B cell (primary cell): ENCODE data around the genes NAMPT and PRKAR2B.

DNA sequence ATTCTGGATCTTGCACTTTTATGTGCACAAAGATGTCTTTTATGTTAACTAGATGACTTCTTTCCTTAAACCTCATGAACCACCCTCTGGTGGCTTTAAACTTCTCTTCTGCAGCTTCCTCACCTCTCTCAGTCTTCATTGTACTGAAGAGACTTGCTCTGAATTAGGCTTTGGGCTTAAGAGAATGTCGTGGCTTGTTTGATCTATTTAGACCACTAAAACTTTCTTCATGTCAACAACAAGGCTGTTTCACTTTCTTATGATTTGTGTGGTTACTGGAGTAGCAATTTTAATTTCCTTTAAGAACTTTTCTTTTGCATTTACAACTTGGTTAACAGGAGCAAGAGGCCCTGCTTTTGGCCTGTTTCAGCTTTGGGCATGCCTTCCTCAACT is 38.2 kb upstream of the CDHR3 start:
- PRO-cap: no peak
- CAGE, long polyA plus RNA: no peak

DNA sequence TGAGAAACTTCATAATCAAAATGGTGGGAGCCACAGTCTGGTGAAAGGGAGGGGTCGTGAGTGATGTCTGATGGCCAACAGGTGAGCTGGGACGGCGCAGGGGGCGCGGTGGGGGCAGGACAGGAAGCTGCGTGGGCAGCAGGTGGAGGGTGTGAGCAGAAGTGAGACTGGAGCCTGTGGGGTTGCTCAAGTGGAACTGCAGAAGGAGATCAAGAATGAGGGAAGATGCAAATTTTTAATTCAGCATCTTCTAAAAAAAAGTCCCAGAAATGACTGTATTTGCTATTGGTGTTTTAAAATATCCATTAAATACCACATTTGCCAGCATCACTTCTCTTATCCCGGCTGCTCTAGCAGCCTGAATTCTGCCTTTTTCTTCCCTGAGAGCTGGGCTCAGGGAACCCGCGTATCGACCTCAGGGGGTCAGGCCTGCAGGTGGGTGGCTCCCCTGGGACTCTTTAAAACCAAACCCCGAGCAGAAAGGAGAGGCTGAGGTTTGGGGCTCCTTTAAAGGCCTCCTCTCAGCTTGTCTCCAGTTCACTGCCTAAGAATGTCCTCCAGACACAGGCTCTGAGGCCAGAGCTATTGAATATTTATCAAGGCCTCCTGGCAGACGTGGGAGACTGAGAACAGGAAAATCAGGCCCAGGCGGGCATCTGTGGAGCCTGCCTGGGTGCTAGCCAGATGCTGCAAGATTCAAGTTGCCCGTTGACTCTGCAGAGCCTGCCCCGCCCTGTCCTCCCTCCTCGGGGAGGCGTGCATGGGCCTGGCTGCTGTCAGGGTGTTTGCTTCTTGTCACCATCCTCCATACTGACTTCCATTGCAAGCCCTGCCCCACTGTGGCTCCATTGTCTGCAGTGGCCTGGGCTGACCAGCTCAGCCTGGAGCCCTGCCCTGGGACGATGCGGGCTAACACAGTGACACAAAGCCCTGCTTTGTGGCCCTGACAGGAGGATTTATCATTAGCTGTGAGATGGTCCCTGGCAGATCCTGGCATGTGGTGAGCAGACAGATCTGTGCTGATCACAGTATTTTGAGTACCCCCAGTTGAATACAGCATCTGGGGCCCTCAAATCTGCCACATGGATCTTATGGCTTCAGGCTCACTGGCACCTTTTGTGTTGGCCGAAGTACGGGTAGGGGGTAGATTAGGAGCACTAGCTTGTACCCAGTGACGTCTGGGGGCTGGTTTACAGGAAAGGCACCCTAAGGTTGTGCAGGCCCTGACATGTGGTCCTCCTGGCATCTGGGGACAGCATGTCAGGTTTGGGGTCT is 53.7 kb downstream of the SYPL1 start:
- PRO-cap: unidirectional peak, plus-strand start at position 535 of the sequence
- CAGE, long polyA plus RNA: no peak

DNA sequence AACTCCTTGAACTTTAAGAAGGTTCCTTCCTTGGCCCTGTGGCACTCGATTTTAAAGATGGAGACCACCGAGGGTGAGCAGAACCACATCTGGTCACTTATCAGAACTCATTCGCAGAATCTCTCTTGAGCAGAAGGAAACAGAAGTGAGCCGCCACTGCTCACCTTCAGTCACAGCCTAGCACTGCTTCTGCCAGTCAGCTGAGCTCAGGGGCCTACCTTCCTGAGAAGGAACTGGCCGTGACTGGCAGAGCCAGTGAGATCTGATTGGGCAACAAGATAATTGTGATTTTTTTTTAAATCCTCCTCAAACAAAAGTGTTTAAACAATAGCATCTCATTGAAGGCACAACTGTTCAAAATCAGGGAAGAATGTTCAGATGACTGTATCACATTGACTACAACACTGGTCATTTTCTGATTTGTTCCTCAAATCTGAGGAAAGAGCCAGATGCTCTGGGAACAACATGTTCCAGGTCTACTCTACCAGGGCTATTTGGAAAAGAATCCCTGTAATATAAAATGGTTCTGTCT is 2.7 kb upstream of the SYPL1 start:
- PRO-cap: unidirectional peak, minus-strand start at position 185 of the sequence
- CAGE, long polyA plus RNA: no peak

DNA sequence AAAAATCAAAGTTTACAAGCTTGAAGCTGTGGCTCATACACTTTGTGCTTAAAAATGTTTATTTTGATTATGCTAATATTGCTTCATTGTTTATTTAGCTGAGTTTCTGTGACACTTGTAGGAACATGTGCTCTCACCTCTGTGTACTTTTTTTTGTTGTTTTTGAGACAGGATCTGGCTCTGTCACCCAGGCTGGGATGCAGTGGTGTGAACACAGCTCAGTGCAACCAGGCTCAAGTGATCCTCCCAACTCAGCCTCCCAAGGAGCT is 84.6 kb upstream of the SYPL1 start:
- PRO-cap: no peak
- CAGE, long polyA plus RNA: no peak

- PRO-cap: no peak
- CAGE, long polyA plus RNA: no peak
These were observed 28.6 kb downstream of the NAMPT start for GRCh38 chr7:106256156-106256538.

DNA sequence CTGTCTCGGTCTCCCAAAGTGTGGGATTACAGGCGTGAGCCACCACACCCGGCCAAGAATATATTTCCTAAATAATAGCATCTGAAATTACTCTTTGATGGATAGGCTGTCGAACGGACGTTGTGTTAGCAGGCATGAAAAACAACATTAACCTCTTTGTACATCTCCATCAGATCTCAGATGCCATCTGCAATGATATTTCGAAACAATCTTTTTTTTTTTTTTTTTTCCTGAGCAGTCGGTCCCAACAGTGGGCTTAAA is 25.2 kb downstream of the NAMPT start:
- PRO-cap: no peak
- CAGE, long polyA plus RNA: no peak

DNA sequence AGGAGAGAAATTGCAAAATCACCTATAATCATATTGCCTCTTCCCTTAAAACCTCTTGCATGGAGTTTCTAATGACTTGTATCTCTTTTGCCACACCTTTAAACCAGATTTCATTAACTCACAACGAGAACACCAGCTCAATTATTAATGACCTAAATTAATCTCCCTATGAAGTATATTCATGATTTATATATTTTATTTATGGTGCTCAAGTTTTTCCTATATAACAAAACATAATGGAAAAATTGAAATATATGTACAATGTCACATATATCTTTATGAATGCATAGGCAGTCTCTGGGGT is 3.1 kb downstream of the NAMPT start:
- PRO-cap: no peak
- CAGE, long polyA plus RNA: no peak

- PRO-cap: bidirectional peak, plus-strand start at chr7:106285208, minus-strand start at chr7:106284950
- CAGE, long polyA plus RNA: no peak
These were observed at the start of gene NAMPT for GRCh38 chr7:106284739-106285340. NAMPT (minus strand) TSS chr7:106284983.

- PRO-cap: no peak
- CAGE, long polyA plus RNA: no peak
These were observed 136.0 kb upstream of the NAMPT start for GRCh38 chr7:106420731-106421293.

DNA sequence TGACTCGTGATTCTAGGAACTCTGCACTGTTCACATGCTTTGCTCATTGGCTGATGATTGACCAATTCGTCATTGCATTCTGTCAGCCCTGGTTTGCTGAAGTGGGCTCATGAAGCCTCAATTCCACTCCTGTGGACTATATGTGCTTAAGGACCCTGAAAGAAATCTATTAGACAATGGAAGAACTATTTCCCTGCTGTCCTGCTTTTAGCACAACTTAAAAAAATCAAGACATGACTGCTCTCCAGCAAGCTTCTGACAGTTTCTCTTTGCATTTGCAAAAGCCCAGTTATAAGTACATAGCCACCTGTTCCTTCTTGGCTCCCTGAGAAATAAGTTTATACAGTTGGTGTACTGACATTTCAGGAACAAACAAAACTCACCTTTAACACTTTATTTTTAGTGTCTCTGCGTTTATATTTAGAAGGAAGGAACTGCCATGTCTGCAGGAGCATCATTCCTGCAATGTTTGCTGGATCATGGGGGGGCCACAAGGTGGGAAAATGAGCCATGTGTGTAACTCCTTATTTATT is 146.0 kb upstream of the NAMPT start:
- PRO-cap: no peak
- CAGE, long polyA plus RNA: no peak

DNA sequence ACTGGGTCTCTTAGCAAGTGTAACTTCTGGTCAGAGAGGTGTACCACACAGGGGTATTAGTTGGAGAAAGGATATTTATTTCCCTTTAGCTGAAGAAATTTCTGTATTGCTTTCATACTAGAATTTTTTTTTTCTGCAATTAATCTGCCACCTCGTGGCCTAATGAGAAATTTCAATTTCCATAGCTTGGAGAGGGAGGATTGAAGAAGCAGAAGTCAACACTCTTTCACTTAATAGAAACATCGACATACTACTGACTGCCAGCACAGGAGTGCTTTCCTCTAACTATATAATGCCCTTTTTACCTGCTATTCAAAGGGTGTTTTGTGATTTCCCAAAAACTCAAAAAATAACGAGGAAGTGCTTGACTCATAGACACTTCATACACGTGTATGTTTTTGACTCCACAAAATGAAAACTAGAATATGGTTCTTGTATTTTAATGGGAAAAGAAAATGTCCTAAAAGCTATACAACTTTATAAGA is 177.7 kb upstream of the NAMPT start:
- PRO-cap: no peak
- CAGE, long polyA plus RNA: no peak

GRCh38 chr7:106886371-106887095 is 21.5 kb downstream of the PIK3CG start:
- PRO-cap: no peak
- CAGE, long polyA plus RNA: no peak

- PRO-cap: no peak
- CAGE, long polyA plus RNA: no peak
These were observed at the start of gene PRKAR2B for GRCh38 chr7:107044264-107045252. PRKAR2B (plus strand) TSS chr7:107044705.

DNA sequence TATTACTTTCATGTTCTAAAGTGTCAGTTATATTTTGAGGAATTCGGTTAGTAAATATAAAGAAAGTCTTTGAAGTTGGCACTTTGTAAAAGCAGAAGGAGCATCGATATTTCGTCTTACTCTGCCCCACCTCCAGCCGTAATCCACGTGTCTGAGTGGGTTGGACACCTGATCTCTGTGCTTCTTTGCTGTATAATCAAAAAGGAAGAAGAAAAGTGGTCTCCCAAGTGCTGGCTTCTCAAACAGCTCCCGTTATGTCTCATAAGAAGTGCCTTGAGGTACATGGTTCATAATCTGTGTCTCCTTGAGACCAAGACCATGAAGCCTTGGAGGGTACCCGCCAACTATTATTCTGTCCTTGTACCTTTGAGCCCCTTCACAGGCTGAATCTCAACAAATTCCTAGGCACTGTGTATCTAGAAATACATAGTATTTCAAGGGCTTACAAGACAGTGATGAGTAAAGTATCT is 19.8 kb downstream of the PRKAR2B start:
- PRO-cap: no peak
- CAGE, long polyA plus RNA: no peak

DNA sequence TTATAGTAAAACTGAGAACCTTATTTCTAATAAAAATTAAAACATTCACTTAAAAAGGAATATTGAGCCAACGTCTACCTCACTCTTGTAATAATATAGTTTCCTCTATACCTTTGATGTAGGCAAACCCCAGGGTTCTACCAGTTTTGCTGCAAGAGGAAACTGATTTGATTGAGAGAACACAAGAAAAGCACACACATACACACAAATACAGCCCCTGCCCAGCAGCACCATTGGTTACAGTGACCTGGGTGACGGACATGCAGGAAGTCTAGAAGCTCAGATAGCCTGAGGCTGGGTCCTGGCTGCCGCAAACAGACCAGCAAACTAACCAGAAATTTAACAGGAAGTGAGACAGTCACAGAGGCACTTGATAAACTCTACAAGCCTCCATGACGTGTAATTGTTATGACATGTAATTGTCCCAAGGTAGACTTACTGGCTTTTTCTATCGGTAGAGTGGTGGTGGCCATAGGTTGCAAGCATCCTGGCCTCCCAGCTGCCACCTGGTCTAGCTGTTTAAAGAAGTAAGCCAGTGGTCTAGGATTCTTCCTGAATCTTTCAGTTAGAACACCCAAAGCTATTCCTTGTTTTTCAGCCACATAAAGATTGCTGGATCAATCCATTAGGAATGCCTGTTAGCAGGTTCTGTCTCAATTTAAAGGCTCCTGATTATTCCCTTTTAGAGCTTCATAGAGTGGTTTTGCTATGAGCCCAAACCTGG is 58.9 kb downstream of the PRKAR2B start:
- PRO-cap: no peak
- CAGE, long polyA plus RNA: no peak

DNA sequence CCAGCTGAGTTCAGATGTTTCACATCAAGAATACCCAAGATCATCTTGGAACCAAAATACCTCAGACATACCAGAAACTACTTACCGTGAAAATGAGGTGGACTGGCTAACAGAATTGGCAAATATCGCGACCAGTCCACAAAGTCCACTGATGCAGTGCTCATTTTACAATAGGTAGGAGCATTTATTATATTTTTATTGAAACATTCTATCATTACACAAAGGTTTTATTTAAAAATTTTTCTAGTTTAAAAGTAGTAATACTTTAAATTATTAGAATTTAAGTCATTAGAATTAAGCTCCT is 13.6 kb downstream of the HBP1 start:
- PRO-cap: no peak
- CAGE, long polyA plus RNA: no peak

DNA sequence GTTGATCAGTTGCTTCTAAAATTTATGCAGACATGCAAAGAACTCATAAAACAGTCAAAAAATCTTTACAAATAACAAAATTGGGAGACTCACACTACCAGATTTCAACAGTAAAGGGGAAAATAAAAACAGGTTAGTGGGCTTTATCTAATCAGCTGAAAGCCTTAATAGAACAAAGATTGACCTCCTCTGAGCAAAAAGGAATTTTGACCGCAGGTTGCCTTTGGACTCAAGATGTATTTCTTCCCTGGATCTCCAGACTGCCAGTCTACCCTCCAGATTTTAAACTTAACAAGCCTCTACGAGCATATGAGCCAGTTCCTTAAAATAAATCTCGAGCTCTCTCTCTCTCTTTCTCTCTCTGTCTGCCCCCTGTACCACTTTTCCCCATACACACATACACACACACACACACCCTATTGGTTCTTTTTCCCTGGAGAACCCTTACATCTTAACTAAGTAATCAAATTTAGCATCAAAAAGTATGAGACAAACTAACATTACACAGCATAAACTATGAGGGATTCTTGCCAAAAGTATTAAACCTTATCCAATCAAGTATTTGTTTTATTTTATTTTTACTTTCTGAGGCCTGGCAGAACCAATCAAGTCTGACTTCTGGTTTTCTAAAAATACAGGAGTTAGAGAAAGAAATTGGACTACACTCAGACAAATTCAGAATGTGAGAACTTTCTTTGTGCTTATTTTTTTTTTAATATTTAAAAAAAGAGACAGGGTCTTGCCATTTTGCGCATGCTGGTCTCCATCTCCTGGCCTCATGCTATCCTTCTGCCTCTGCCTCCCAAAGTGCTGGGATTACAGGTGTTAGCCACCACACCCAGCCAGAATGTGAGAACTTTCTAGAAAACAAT is 11.4 kb downstream of the BCAP29 start:
- PRO-cap: no peak
- CAGE, long polyA plus RNA: no peak

GRCh38 chr7:107685304-107685547 is 24.6 kb downstream of the SLC26A4 start:
- PRO-cap: no peak
- CAGE, long polyA plus RNA: no peak

GRCh38 chr7:107691691-107692031 is 31.0 kb downstream of the SLC26A4 start:
- PRO-cap: no peak
- CAGE, long polyA plus RNA: no peak

DNA sequence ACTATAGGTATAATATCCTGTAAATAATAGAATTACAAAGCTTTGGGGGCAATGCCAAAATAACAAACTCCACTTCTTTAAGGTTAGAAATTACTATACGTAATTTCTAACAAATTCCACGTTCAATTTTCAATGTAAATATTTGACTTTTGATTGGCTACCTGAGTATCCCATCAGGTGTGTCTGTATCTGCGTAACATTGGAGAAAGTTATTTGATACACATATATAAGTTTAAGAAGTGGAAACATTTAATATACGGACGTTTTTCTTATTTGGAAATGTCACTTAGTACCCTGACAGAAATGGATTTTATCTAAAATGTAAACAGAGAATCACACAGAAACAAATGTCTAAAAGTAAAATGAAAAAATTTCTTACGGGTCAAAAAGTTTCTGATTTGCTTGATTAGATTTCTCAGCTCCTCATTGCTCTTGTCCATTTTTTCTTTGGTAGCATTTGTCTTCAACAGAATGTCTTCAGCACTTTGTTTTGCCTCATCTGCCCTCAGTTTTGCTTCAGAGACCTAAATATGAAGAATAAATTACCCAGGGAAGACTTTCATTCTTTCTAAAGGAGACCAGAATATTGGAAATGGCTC is 40.1 kb downstream of the DLD start:
- PRO-cap: no peak
- CAGE, long polyA plus RNA: no peak